Heart left ventricle (tissue), 7 donors: ENCODE measurements around a stretch of chr22.

GRCh38 chr22:46749879-46750852, 12.1 kb upstream of the CERK start:
- PRO-cap, 6 experiments = no peak in any of the 6 experiments
- RAMPAGE, long total RNA, 2 experiments = no peak in any of the 2 experiments
- RRBS = no CpG with 5 or more reads among the region's 18 CpGs

- PRO-cap, 6 experiments = no peak in any of the 6 experiments
- RAMPAGE, long total RNA, 2 experiments = no peak in any of the 2 experiments
- RRBS = no CpG with 5 or more reads among the region's 4 CpGs
These were observed 73.1 kb downstream of the TBC1D22A start for GRCh38 chr22:46835299-46836116.

- PRO-cap, 6 experiments = no peak in any of the 6 experiments
- RAMPAGE, long total RNA, 2 experiments = no peak in any of the 2 experiments
- RRBS = no CpG with 5 or more reads among the region's 19 CpGs
These were observed 80.2 kb downstream of the TBC1D22A start for GRCh38 chr22:46842410-46843226.

DNA sequence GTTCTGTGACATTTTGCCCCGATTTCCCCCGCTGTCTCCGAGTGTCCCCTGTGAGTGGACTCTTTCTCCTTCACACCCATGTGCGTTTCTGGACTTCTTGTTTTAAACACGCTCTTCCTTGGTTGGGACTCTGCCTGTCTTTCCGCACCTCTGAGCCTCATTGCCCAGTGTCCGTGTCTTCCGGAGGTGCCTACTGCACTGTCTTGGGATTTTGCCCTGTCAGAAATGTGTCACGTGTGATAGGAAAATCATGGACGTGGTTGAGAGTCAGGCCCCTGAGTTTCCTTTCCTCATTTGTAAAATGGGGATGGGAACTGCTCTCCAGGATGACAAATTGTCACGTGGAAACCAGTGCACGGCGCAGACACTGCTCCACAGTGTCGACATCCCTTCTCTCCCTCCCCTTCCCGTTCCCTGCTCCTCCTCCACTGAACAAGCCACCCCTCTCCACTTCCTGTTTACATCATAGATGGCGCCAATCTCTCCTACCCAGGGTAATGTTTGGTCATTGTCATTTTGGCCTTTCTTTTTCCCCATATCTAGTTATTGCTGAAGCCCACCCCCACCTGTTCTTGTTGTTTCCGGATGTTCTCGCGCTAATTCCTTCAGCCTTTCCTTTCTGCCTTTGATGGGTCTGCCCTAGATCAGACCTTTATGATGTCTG, 91.7 kb downstream of the TBC1D22A start:
- PRO-cap, 6 experiments = peak in 2 of 6 experiments; most common plus-strand start position 466 of the sequence (in 1); most common minus-strand start position 288 of the sequence (in 1)
- RAMPAGE, long total RNA, 2 experiments = no peak in any of the 2 experiments
- RRBS = no CpG with 5 or more reads among the region's 19 CpGs

GRCh38 chr22:46936168-46936976, 173.9 kb downstream of the TBC1D22A start:
- PRO-cap, 6 experiments = no peak in any of the 6 experiments
- RAMPAGE, long total RNA, 2 experiments = no peak in any of the 2 experiments
- RRBS = no CpG with 5 or more reads among the region's 21 CpGs

- PRO-cap, 6 experiments = no peak in any of the 6 experiments
- RAMPAGE, long total RNA, 2 experiments = no peak in any of the 2 experiments
- RRBS = no CpG with 5 or more reads among the region's 7 CpGs
These were observed 300.2 kb downstream of the TBC1D22A start for GRCh38 chr22:47062671-47063100.

DNA sequence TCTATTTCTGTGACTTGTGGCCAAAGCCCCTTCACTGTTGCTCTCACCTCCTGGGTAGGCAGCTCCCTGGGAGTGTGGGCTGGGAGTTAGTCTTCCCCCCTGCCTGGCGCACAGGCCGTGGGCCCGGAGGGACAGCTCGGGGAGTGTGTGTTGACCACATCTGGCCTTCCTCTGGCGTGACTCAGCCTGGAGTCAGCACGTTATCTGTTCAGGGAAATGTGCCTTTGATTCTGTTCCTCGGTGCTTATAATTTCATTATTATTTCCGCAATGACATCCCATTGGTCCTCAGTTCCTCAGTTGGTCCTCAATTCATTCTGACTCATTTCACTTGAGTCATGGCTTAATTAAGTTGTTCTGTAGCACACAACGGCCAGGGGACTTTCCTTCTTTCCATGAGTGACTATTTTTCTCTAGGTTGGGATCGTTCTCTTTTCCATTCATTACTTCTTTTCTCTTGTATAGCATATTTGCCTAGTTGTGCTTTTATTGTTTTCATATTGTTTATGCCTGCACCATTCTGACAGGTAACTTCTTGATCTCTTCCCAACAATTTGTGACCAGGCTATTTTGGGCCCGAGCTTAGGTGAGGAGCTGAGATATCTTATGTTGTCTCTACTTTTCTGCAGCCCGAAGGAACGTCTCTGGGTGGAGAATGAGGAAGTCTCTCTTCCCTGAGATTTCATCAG, 566.6 kb downstream of the TBC1D22A start:
- PRO-cap, 6 experiments = no peak in any of the 6 experiments
- RAMPAGE, long total RNA, 2 experiments = no peak in any of the 2 experiments
- RRBS = no CpG with 5 or more reads among the region's 13 CpGs

- PRO-cap, 6 experiments = no peak in any of the 6 experiments
- RAMPAGE, long total RNA, 2 experiments = no peak in any of the 2 experiments
- RRBS = no CpG with 5 or more reads among the region's 1 CpG
These were observed 779.1 kb upstream of the TAFA5 start for GRCh38 chr22:47710341-47710606.

- PRO-cap, 6 experiments = no peak in any of the 6 experiments
- RAMPAGE, long total RNA, 2 experiments = no peak in any of the 2 experiments
- RRBS = no CpG with 5 or more reads among the region's 3 CpGs
These were observed 416.7 kb upstream of the TAFA5 start for GRCh38 chr22:48072722-48073037.

GRCh38 chr22:48090530-48090853, 398.9 kb upstream of the TAFA5 start:
- PRO-cap, 6 experiments = no peak in any of the 6 experiments
- RAMPAGE, long total RNA, 2 experiments = no peak in any of the 2 experiments
- RRBS = no CpG with 5 or more reads among the region's 4 CpGs

GRCh38 chr22:48369936-48370423, 119.4 kb upstream of the TAFA5 start:
- PRO-cap, 6 experiments = no peak in any of the 6 experiments
- RAMPAGE, long total RNA, 2 experiments = no peak in any of the 2 experiments
- RRBS = no CpG with 5 or more reads among the region's 11 CpGs

DNA sequence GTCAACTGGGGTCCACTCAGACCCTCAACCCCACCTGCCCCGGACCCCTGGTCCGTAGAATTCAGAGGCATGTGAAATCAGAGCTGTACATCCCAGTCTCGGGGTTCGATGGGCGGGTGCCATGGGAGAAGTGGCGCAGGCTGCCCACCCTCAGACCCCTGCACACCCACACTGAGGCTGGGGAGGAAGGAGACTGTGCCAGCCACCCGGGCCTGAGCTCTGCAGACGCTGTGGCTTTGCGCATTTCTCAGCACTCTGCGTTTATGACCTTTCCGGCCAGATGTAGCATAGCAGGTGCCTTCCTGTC, 206.6 kb downstream of the TAFA5 start:
- PRO-cap, 6 experiments = no peak in any of the 6 experiments
- RAMPAGE, long total RNA, 2 experiments = no peak in any of the 2 experiments
- RRBS = 66% methylated on average over 5 of the region's 11 CpGs

DNA sequence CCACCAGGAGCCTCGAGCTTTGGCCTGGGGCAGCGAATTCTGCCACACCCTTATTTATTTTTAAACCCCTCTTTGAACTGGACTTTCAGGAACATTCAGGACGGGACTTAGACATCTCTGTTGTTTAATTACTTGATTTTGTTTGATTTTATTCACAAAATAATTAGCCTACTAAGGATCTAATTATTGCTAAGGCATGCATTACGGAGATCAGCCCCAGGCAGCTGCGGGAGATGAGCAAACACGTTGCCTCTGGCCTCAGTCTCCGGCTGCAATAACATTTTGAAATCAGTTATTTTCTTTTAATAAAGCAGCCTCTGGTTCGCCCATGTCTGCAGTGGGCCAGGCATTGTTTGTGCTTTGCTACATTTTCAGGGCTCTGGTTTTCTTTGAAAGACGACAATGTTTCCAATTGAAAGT, 526.5 kb downstream of the TAFA5 start:
- PRO-cap, 6 experiments = peak in 5 of 6 experiments; most common minus-strand start position 276 of the sequence (in 4)
- RAMPAGE, long total RNA, 2 experiments = no peak in any of the 2 experiments
- RRBS = no CpG with 5 or more reads among the region's 9 CpGs

DNA sequence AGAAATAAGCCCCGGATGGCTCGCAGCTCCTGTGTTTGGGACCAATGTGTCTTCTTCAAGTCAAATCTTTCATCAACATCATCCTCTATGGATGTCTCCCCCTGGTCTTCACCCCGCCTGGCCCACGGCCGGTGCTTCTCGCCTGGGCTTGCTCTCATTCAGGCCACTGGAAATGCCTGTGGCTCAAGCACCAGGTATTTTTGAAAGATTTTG, 568.5 kb downstream of the TAFA5 start:
- PRO-cap, 6 experiments = no peak in any of the 6 experiments
- RAMPAGE, long total RNA, 2 experiments = no peak in any of the 2 experiments
- RRBS = no CpG with 5 or more reads among the region's 6 CpGs

- PRO-cap, 6 experiments = no peak in any of the 6 experiments
- RAMPAGE, long total RNA, 2 experiments = no peak in any of the 2 experiments
- RRBS = no CpG with 5 or more reads among the region's 16 CpGs
These were observed 377.5 kb downstream of the BRD1 start for GRCh38 chr22:49450167-49450644.

GRCh38 chr22:49610457-49611360, 217.0 kb downstream of the BRD1 start:
- PRO-cap, 6 experiments = no peak in any of the 6 experiments
- RAMPAGE, long total RNA, 2 experiments = no peak in any of the 2 experiments
- RRBS = no CpG with 5 or more reads among the region's 7 CpGs

DNA sequence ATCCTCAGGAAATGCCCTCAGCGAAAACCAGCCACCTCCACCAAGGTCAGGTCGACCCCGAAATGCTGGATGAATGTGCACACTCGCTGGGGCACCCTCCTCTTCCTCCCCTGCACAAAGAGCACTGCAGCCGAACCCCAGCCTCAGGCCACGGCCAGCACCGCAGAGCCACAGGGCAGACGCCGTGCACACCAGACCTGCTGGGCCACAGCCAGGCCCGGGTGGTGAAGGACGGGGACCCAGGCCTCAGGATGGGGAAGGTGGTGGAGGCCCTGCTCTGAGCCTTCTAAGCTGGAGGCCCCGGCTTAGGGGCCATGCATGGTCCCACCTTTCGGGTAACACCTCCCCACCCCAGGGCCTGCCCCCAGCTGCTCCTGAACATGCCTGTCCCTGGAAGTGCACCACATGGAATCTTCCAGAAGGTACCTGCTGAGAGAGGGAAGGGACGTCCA, 205.9 kb downstream of the BRD1 start:
- PRO-cap, 6 experiments = peak in 2 of 6 experiments; most common minus-strand start position 167 of the sequence (in 2)
- RAMPAGE, long total RNA, 2 experiments = no peak in any of the 2 experiments
- RRBS = 87% methylated on average over 3 of the region's 14 CpGs

DNA sequence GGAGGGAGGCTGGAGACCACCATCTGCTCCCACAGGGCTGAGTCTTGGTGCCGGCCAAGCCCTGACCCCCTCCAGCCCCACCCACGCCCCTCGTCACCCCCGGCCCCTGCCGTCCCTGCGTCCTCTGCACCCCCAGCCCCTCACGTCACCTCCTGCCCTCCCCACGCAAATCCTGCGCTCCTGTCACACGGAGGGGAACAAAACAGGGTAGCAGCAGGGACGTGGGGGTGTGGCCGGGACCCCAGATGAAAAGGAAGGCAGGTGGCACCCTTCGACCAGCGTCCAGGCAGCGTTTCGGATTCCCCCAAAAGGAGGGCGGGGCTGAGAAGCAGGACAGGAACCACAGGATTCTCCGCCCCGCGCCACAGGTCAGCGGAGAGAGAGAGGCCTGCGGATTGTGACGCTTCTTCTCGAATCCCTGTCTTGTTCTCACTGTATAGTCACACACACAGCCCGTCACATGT, 156.7 kb downstream of the BRD1 start:
- PRO-cap, 6 experiments = peak in 2 of 6 experiments; most common minus-strand start position 310 of the sequence (in 1)
- RAMPAGE, long total RNA, 2 experiments = no peak in any of the 2 experiments
- RRBS = 3% methylated on average over 4 of the region's 25 CpGs

DNA sequence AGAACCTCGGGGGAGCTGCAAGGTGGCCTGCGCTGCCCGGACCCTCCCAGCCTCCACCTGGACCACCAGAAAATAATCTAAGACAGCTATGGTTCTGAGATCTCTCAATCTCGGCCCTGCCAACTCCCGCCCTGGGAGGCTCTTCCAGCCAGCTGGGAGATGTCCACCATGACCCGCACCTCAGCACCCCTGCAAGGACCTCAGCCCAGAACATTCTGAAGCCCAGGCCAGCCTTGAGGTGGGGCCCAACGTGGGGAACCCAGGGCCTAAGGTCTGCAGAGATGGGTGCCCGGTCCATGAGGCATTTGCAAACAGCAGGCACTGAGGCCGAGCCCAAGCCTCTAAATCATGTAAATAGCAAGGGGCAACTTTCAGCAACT, 47.1 kb downstream of the BRD1 start:
- PRO-cap, 6 experiments = no peak in any of the 6 experiments
- RAMPAGE, long total RNA, 2 experiments = no peak in any of the 2 experiments
- RRBS = 74% methylated on average over 3 of the region's 9 CpGs

- PRO-cap, 6 experiments = no peak in any of the 6 experiments
- RAMPAGE, long total RNA, 2 experiments = no peak in any of the 2 experiments
- RRBS = no CpG with 5 or more reads among the region's 42 CpGs
These were observed 40.4 kb downstream of the BRD1 start for GRCh38 chr22:49786974-49788049.